Endometrial microvascular endothelial cells (primary cell): ENCODE results near the genes CWC15 and FAM76B.

GRCh38 chr11:93736704-93737309 is 4.5 kb downstream of the TAF1D start:
- RAMPAGE, long total RNA = no peak

DNA sequence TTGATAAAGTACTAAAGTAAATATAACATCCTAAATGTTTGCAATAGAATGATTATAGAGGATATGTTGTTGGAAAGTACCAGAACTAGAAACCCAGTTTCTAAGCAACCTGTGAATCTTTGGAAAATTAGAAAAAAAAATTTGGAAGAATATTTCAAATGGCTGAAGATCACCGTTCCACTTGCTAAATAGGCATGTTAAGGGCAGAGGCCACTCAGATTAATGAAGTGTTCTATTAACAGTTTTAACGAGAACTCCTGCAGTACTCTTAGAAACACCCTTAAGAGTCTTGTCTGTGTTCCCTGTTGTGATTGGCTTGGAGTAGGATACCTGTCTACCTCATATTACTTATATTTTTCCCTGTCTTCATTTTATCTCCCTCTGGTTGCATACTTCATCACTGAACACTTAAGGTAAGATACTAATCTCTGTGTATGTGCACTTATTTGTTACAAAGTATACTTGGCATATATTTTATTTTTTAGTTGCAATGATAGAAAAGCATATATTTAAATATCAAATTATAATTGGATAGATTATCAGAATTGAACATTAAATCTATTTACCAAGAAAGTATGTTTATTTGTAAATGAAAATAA is 4.7 kb downstream of the C11orf54 start:
- RAMPAGE, long total RNA = no peak

DNA sequence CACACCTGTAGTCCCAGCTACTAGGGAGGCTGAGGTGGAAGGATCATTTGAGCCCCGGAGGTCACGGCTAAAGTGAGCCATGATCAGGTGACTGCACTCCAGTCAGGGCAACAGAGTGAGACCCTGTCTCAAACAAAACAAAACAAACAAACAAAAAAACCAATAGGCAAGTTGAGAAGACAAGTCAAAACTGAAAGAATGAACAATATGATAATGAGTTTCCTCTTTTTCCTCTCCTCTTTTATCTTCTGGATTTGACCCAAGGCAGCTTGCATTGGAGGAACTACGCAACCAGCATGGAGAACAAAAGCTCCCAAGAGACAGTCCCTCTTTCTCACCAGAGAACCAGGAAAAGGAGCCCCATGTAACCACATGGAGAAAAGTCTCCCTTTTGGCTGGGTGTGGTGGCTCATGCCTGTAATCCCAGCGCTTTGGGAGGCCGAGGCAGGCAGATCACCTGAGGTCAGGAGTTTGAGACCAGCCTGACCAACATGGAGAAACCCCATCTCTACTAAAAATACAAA is 9.5 kb upstream of the MED17 start:
- RAMPAGE, long total RNA = no peak

- RAMPAGE, long total RNA = no peak
Observed at GRCh38 chr11:93908723-93909077, 58.3 kb upstream of the VSTM5 start.

GRCh38 chr11:94128160-94128664 is 429 bp upstream of the PANX1 start:
- RAMPAGE, long total RNA = no peak

GRCh38 chr11:94513527-94514017 is 1.3 kb downstream of the C11orf97 start:
- RAMPAGE, long total RNA = no peak

GRCh38 chr11:94546827-94547230 is 3.1 kb downstream of the FUT4 start:
- RAMPAGE, long total RNA = no peak

DNA sequence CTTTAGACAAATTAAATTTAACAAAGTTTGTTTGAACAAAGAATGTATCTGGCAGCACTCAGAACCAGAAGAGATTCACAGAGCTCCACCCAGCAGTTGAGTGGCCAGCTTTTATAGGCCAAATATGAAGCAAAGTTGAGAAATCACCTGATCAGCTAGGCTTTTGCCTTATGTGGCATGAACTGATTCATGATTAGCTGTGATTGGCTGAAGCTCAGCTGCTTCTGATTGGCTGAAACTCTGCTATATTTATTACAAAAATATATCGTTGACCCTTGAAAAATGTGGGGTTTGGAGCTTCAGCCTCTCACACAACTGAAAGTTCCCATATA is 62.6 kb downstream of the PIWIL4 start:
- RAMPAGE, long total RNA = no peak

DNA sequence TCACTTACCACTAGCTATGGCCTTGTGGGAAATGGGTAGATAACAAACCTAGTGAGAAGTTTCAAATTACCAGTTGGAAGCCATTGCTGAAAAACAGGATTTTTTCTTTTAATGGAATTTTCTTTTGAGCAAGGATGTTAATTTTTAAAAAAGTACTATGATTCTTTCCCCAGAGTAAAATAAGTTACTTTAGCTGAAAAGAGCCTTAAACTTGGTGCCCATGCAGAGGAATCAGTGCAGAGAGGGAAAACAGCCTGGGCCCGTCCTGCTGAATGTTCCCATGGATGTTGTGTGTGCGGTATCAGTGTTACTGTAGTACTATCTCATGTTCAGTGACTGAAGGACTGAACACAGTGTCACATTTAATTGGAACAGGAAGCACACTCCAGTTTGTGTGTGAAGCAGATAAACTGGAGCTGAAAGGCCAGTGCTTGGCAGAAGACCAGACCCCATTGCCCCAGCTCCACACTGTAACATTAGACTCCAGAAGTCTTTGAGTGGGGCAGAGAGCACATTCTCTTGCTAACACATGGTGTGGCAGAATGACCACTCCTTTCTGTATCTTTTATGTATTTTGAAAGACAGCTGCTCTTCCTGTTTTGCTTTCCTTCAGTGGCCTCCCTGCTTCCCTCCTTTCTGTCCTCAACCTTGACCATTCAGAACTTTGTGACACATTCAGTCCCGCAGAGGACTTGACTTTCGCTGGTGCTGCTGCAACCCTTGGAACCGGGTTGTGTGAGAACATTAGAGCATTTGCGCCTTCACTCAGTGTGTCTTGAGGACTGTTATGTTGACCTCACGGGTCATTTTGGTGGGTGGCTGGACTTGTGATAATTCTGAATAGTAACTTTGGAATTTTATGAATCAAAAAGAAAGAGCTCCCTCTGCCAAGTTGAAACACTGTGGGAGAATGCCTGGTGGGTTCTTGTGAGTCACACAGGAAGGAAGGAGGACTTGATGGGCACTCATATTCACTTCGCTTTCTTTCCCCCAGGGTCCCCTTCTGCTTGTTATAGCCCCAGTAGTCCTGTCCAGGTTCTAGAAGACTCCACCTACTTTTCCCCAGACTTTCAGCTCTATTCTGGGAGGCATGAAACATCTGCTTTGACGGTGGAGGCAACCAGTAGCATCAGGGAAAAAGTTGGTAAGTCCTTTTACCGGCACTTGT is 26.2 kb downstream of the AMOTL1 start:
- RAMPAGE, long total RNA = no peak

DNA sequence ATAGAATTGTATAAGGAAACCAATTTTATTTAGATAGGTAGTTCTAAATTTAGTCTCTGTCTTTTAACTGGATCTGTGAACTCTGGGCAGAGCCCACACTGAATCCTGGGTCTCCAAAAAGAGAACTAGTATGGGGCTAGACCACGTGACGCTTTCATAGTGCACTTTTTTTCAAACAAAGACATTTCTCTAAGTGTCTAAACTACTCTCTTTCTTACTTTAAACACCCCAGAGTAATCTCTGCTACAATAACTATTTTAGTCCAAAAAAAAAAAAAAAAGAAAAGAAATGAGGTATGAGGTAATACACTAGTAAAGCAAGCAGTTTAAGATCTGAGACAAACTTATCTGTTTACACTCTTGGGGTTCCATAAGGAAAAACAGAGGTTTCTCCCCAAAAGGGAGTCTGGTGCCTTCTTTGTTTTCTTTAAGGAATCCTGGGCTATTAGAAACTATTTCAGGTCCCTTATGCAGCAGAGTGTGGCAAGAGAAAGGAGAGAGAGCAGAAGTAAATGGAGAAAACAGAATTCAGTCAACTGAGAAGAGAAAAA is 42.2 kb downstream of the AMOTL1 start:
- RAMPAGE, long total RNA = no peak

DNA sequence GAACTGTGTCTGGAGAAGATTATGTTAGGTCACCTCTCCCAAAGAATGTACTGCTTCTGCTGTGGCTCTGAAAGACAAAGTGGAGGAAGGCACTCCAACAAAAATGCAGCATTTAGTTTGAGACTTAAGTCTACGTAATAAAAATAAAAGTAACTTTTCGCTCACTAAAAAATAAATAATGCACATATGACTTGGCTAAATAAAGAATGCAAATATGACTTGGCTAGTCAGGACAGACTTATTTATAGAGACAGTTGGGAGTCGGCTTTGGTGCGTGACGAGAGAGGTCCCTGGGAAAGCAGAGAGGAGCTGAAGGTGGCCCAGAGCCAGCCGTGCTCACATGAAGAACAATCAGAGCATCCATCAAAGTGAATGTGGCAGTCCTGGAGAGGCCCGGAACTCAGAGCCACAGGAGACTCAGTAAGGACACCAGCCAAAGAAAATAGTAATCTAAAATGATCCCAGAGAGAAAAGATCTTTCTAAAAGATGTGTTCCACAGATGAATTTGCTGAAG is 35.0 kb downstream of the CWC15 start:
- RAMPAGE, long total RNA = no peak

GRCh38 chr11:94972950-94974130 is at the start of gene CWC15:
Gene CWC15, minus strand, starts transcription at chr11:94973556.
- RAMPAGE, long total RNA = start-site peak on the minus strand at chr11:94973552-94973579, 2,656 and 1,732 reads in 2 replicates

- RAMPAGE, long total RNA = no peak
Observed at GRCh38 chr11:95229090-95229370, 2.0 kb downstream of the SESN3 start.

- RAMPAGE, long total RNA = no peak
Observed at GRCh38 chr11:95254163-95254710, 23.2 kb upstream of the SESN3 start.

DNA sequence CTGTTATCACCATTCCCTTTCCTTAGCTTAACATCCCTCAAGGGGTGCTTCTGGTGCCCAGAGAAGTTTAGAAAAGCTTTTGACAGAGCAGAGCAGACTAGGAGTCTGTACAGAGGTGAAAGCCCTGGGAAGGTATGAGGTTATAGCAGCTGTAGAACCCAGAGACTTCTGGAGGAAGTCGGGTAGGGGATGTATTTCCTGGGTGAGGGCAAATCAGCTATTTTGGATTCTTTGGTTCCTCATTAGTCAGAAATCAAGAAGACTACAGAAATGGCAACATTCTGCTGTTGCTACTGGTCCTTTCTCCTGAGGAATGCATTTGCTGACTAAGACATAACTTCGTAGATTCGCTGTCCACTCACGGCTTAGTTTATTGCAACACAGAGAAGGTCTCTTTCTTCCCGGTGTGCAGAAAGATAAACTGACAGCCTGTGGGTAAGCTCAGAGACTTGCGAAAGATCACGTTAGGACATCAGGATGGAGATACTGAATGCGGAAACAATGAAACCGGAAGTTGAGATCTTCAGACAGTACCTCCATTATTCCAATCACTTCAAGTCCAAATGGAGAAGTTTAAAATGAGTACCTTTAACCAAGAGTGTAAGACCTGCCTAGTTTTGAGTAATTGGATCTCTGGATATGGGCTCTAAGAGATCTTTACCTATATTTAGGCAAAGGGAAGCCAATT is 25.4 kb upstream of the SESN3 start:
- RAMPAGE, long total RNA = no peak

- RAMPAGE, long total RNA = no peak
Observed at GRCh38 chr11:95443307-95443569, 212.2 kb upstream of the SESN3 start.

GRCh38 chr11:95487462-95487951 is 256.5 kb upstream of the SESN3 start:
- RAMPAGE, long total RNA = no peak

DNA sequence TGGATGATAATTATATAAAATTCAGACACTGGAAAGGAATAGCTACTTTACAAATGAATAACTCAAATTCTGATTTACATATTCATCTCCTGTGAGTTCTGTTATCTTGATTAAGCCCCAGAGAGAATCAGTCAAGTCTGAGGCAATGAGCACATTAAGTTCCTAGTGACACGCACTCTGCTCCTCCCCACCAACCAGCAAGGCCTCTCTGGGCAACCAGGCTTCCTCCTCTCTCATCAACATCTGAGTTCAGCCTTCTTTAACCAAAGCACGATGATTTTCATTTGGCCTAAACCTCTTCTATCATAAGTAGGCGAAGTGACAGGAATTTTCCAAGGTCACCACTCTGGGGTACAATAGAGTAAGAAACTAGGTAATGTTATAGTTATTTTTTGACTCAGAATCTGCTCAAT is 114.9 kb downstream of the FAM76B start:
- RAMPAGE, long total RNA = no peak

DNA sequence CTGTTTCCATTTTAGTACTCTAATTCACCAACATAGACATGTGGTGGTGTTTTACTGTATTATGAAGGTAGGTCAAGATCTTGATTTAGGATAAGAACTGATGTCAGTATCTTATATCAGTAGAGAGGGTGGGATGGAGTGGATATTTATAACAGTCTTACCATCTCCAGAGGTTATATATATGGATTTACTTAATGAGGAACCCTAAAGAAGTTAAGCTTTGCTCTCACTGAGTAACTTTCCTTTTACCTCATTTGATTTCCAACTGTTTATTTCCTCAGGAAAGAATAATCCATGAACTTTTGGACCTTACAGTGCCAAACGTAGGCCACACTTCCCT is 107.3 kb downstream of the FAM76B start:
- RAMPAGE, long total RNA = no peak

DNA sequence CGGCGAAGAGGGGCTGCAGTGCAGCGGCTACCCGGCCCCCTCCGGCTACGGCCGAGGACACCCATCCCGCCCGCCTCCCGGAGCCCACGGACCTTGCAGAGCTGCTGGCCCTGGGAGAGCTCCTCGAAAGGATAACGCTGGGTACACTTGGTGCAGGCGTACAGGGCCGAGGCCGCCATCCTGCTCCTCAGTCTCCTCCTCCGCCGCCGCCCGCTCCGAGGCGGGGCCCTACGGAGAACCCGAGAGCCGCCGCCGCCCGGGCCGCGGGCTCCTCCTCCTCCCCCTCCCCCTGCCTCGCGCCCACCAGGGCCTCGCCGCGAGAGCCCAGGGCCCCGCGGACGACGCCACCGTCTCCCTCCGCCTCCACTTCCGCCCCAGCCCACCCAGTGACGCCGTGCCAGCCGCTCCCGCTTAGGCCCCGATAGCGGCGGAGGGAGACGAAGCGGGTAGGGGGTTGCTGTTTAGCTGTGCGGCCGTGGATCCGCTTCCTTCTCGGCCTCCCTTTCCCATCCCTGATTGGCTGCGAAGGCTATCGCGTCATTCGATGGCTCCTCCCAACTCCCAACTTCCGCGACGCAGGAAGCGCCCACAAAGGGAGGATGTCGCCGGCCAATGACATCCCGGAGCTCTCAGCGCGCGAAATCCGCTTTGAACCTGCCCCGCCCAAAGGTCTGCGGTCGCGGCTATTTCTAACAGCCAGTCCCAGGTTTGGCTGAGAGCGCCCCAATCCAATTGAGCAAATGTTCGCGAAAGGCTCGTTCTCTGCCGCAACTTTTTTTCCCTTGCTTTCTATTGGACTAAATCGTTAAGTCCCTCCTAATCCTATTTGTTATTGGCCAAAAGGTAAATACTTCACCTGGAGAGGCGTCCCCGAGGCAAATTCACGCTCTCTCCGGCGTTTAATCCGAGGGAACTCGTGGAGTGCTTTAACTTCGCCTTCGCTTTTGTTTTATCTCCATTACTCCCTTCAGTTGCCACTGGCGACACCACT is at the start of gene FAM76B:
Gene FAM76B (minus strand): TSS at position 483 of the 991 bp plus-strand sequence.
- RAMPAGE, long total RNA = start-site peak on the minus strand centred at position 203 of the sequence, 29 bp wide, 74 and 216 reads in 2 replicates; start-site peak on the minus strand centred at position 471 of the sequence, 96 bp wide, 21 and 30 reads in 2 replicates